Cardiac atrium fibroblast (primary cell): ENCODE results near the genes IDH2 and UNC45A.

DNA sequence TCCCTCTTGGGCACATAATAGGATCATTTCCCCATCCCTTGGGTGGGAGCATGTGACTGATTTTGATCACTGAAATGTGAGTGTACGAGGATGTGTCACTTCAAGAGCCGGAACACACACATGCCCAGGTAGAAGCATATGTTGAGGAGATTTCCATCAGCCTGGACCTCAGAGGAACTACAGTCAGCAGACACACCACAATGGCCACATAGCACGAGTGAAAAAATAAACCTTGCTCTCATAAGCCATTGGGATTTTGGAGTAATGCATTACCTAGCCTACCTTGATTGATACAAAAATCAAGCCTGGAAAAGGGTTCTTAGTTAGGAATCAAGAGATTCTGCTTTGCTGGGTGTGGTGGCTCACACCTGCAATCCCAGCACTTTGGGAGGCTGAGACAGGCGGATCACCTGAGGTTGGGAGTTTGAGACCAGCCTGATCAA lies 36.0 kb downstream of the AP3S2 start:
- RAMPAGE, long total RNA, result no peak

- RAMPAGE, long total RNA, result no peak
These were observed 9.1 kb downstream of the ARPIN start for GRCh38 chr15:89903621-89903988.

DNA sequence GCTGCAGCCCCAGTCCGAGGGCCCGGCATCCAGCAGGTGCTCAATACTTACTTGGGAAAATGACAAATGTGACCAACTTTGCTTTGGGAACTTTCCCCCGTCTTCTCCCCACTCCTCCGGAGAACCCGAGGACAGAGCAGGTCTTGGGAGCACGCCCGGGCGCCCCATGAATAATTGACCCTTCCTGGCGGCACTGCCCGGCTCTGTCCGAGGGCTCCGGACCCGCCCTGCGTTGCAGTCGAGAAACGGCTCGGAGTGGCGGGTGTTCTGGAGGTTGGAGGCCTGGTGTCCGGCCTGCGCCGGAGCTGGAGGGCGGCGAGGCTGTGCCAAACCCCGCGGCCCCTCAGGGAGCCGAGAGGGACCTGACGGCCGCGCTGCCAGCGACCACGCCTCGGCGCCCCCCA lies 1.1 kb upstream of the ZNF710 start:
- RAMPAGE, long total RNA, result no peak

DNA sequence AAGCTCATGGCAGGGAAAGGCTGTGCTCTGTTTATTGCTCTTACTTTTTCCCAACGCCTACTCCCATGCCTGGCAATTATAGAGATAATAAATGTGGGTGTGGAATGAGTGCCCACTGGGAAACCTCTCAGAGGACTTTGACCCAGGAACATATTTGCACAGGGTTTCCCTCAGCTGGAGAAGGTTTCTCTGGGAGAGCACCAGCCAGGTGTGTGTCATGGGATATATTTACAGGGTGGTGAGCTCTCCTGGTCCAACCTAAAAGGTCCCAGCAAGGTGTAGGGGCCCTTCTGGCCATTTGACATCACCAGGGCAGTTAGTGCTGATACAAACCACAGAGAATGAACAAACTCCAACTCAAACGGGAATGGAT lies 27.9 kb downstream of the ZNF710 start:
- RAMPAGE, long total RNA, result no peak

DNA sequence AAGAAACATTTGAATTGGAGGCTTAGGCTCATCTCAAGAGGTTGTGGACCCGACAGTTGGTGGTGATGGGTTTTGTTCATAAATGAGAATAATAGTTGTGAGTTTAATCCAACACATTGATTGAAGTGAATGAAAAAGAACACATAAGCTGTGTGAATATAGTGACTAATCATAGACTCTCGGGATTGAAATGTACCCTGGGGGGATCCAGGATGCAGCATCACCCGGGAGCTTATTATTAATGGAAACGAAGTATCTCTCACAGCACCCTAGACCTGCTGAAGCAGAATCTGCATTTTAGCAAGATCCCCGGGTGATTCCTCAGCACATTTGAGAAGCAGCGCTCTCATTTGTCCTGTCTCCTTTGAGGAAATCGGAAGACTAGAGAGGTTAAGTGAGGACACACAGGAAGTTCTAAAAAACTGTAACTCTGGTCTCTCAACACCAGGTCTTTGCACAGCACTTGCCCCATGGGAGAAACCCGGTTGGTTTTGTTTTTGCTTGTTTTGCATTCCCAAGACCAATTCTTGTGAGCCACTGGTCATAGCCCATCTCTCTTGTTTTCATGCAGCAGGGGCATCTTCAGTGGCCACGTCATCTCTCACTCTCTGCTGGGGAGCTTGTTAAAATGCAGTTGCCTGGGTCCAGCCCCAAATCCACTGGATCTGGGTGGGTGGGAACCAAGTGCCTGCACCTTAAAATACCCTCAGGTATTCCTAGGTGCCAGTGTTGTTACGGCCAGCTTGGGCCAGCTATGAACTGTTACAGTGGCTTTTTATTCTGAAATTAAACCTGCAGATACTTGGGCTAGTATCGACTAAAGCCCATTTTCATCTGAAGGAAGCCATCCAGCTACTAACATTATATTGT lies 30.2 kb downstream of the ZNF710 start:
- RAMPAGE, long total RNA, result no peak

GRCh38 chr15:90101935-90103139 lies at the start of gene IDH2:
TSS of gene IDH2 (minus strand) at chr15:90102468.
- RAMPAGE, long total RNA, result no peak

GRCh38 chr15:90190977-90191636 lies 10.0 kb upstream of the SEMA4B start:
- RAMPAGE, long total RNA, result no peak

DNA sequence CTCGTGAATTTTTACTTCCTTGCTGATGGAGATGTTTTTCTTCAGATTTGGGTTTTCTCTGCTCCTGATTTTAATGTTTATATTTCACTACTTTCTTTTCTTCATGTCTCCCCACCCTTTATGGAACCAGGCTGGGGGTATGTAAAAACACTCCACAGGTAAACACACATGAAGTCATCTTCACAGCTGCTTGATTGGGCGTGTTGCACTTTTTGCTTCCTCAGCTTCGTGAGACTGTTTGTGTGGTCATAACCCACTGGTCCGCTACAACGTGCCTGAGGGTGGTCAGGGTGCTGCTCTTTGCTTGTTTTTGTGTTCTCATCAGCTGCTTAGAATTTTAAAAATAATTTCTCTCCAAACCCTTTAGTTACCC lies 13.7 kb downstream of the SEMA4B start:
- RAMPAGE, long total RNA, result no peak

DNA sequence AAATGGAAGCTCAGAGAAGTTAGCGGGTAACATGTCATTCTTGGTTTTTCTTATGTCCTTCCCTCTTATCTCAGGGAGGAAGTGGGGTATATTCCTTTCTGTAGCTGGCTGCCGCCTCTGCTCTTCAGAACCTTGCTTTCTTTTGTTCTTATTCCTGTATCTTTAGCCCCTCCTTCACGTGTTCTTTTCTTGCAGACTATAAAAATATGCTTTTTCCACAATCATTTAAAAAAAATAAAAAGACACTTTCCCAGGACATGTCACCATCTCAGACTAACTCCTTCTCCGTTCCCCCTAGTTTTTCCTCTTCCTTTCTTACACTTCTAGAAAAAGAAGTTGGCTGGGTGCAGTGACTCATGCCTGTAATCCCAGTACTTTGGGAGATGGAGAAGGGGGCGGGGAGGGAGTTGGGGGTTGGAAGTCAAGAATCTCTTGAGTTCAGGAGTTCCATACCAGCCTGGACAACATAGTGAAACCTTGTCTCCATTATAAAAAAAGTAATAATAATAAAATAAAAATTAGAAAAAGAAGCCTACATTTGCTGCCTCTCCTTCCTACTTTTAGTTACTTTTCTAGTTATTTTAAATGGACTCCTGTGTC lies 25.9 kb downstream of the IQGAP1 start:
- RAMPAGE, long total RNA, result no peak

- RAMPAGE, long total RNA, result no peak
These were observed 67.8 kb downstream of the CRTC3 start for GRCh38 chr15:90597481-90598010.

DNA sequence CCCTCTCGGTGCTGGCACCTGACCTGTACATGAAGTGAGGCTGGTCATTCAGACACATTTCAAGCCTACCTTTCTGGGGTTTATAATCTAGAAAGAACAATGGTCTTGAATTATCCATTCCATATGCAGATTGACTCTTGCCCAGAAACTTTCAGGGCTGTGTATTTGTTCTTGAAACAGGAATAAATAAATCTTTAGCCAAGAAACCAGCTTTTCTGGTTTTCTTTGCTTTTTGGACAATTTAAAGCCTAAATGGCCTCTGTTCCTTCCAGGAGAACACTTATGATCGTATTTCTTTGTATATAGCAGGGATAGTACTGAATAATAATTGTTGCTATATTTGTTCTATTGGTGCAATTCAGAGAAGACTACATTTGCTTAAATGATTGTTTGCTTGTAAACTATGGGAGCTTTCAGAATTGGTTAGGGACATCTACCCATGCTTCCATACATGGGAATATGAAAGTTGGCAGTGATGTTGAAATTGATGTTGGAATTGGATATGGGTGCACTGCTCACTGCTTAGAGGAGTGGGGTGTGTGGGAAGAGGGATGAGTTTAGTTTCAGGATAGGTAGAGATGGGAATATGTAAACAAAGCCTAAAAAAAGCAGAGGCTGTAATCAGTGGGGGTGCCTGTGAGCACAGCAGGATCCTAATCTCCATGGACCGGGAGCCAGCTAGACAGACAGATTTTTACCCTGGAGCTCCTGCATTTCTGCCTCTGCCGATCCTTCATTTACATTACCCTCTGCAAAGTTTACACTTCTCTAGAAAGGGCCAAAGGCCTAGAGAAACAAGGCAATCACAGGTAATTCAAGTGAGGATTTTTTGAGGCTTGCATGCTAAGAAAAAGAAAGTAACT lies 79.3 kb downstream of the CRTC3 start:
- RAMPAGE, long total RNA, result no peak

DNA sequence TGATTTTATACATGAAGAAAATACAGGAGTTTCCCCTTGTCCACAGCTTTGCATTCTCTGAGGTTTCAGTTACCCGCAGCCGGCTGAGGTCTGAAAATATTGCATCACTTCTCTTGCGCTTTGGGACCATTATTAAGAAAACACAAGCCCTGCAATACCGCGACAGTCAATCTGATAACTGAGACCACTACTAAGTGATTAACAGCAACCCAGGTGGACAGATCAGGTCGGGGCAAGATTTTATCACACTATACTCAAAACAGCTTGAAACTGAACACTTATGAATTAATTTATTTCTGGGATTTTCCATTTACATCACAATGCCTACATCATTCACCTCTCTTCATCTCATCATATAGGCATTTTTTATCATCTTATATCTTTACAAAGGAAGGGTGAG lies 33.1 kb downstream of the BLM start:
- RAMPAGE, long total RNA, result no peak

DNA sequence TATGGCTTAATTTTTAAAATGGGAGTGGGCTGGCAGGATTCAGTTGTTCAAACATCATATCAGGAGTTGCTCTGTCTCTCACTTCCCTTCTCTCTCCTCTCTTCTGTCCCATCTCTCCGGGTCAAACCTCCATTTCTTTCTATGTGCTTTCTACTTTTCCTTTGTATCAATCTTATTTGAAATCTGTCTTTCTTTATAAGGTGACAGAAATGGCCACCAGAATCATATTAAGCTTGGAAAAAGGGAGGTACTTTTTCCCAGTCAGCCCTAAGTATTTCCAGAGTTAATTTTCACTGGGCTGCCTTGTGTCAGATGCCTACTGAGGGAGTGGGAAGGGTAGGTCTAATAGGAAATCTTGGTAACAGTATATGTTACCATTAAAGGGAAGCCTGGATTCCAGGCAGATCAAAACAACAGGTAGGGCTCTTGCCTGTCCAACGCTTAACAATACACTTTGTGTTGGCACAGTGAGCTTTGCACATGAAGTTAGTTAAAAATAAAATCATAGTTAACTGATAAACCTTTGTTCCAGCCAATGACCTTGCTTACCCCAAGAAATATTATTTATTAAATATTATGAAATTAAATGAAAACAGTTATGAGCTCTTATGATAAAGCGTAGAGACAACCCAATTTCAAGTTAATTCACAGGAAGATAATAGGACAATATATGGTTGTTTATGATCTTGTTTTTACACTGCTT lies 41.5 kb downstream of the BLM start:
- RAMPAGE, long total RNA, result no peak

DNA sequence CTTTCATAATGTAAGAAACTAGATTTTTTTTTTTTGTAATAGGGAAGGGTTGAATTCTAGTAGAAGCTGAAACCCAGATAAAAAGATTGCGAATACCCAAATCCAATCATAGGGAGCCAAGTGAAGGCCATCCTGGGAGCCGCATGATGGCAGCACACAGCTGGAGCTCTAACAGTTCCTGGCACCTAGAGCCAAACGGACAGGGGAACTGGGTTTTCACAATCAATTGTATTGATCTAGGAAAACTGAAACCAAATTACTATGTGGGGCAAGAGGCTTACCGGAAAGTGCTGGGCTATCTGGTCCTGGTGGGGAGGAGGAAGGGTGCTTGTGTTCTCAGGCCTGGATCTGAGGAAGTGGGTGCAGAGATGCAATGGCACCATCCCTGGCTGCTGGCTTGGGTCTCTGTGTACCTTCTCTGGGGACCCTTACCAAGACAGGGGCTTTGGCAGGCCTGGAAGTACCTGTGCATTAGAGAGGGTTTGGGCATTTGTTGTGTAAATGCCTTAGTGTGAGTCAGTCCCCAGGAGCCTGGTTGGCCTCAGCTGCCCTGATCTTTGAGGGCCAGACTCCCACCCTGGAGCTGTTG lies 9.1 kb upstream of the FURIN start:
- RAMPAGE, long total RNA, result no peak

- RAMPAGE, long total RNA, result no peak
These were observed 1.5 kb downstream of the FURIN start for GRCh38 chr15:90869495-90870704.

GRCh38 chr15:90878509-90879365 lies 5.6 kb upstream of the FES start:
- RAMPAGE, long total RNA, result no peak

GRCh38 chr15:90918183-90918579 lies 14.2 kb downstream of the HDDC3 start:
- RAMPAGE, long total RNA, result no peak

- RAMPAGE, long total RNA, result no peak
These were observed 1.0 kb downstream of the HDDC3 start for GRCh38 chr15:90931040-90932038.

- RAMPAGE, long total RNA, result no peak
These were observed at the start of gene UNC45A for GRCh38 chr15:90934699-90935779. TSS of gene UNC45A (plus strand) at chr15:90935285.

- RAMPAGE, long total RNA, result no peak
These were observed 5.3 kb downstream of the RCCD1 start for GRCh38 chr15:90959730-90960546.